Suprapubic skin (tissue), 4 donors: ENCODE data around the gene TARS3.

GRCh38 chr15:100902244-100902972, 16.7 kb upstream of the LRRK1 start:
- PRO-cap, result no peak
- RAMPAGE, long total RNA, 4 experiments, result no peak in any of the 4 experiments

- PRO-cap, result no peak
- RAMPAGE, long total RNA, 4 experiments, result no peak in any of the 4 experiments
These were observed 1.0 kb upstream of the LRRK1 start for GRCh38 chr15:100917872-100918756.

DNA sequence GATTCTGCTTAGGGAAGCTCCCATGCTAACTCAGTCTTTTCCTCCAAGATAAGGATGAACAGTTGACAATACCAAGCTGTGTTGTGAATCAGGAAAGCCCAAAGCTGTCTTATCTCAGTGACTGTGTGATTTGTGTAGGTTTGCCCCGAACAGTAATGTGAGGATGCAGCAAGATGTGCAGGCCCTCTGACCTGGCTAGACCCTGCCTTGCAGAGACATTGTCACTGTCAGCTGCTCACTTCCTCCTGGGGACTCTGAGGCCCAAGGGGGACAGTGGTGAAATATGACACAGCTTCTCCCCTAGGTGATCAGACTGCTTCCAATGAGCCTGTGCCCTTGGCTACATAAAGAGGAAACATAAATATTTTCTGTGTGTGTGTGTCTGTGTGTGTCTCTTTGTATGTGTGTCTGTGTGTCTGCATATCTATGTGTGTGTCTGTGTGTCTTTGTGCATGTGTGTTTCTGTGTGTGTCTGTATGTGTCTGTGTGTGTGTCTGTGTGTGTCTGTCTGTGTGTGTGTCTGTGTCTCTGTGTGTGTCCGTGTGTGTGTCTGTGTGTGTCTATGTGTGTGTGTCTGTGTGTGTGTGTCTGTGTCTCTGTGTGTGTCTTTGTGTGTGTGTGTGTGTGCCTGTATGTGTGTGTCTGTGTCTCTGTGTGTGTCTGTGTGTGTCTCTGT, 21.7 kb downstream of the LRRK1 start:
- PRO-cap, result no peak
- RAMPAGE, long total RNA, 4 experiments, result no peak in any of the 4 experiments

DNA sequence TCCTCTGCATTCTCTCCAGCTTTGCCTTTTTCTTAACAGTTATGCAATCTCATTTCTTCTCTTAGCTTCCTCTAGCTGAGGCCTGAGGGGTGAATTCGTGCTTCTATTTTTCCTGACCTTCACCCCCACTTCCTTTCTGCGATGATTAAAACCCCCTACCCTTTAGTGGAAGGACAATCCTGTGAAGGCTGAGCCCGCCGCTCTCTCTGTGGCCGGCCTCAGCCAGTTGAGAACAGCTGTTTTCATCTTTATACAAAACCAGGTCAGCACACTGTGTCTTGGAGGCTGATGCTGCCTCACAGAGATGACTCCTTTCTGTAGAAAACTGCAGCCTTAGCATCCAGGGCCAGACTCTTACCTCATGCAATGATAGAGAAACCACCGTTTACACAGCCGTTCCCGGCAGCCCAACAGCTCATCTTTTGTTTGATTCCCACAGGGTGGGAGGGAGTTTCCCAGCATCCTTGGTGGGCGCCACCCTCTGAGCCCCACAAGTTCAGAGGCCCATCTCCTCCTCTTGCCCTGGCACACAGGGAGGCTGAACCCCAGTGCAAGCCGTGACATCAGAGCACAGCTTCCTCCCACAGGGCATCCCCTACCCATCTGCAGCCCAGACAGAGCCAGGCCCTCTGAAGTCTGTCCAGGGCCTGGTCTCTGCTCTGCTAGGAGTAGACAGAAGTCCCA, 104.9 kb downstream of the LRRK1 start:
- PRO-cap, result no peak
- RAMPAGE, long total RNA, 4 experiments, result no peak in any of the 4 experiments

GRCh38 chr15:101070399-101071057, 151.4 kb downstream of the LRRK1 start:
- PRO-cap, result no peak
- RAMPAGE, long total RNA, 4 experiments, result no peak in any of the 4 experiments

- PRO-cap, result no peak
- RAMPAGE, long total RNA, 4 experiments, result no peak in any of the 4 experiments
These were observed 166.0 kb downstream of the CHSY1 start for GRCh38 chr15:101085811-101086300.

- PRO-cap, result no peak
- RAMPAGE, long total RNA, 4 experiments, result no peak in any of the 4 experiments
These were observed 63.8 kb upstream of the SNRPA1 start for GRCh38 chr15:101358758-101359355.

- PRO-cap, result no peak
- RAMPAGE, long total RNA, 4 experiments, result no peak in any of the 4 experiments
These were observed 89.7 kb upstream of the SNRPA1 start for GRCh38 chr15:101384638-101385240.

GRCh38 chr15:101439174-101440461, 49.9 kb downstream of the PCSK6 start:
- PRO-cap, result no peak
- RAMPAGE, long total RNA, 4 experiments, result no peak in any of the 4 experiments

DNA sequence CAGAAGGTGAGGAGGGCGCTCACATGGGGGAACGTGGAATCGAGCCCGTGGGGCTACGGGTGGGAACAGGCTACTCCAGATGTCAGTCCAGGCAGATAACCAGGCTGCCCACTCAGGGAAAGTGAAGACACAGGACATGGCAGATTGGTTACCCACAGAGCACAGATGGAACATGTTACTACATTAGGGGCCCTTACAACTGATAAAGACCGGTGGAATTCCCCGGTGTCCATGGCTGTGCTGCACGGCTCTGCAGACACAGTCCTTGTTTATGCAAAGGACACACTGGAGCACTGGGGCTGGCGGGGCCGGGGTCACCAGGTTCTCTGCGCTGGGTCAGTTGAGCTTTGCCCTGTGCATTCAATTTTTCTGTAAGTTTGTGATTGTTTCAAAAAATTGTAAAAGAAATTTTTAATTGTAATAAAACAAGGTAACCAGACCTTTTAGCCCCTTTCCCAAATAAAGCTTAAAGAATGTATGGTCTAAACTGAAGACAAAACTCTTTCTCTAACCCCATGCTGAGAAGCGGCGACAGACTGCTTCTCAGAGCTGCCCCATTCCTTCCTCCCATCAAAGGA, 36.8 kb downstream of the PCSK6 start:
- PRO-cap, result no peak
- RAMPAGE, long total RNA, 4 experiments, result no peak in any of the 4 experiments

- PRO-cap, result no peak
- RAMPAGE, long total RNA, 4 experiments, result no peak in any of the 4 experiments
These were observed 25.4 kb downstream of the PCSK6 start for GRCh38 chr15:101464021-101464615.

GRCh38 chr15:101613232-101613967, 38.8 kb downstream of the TM2D3 start:
- PRO-cap, result no peak
- RAMPAGE, long total RNA, 4 experiments, result no peak in any of the 4 experiments

DNA sequence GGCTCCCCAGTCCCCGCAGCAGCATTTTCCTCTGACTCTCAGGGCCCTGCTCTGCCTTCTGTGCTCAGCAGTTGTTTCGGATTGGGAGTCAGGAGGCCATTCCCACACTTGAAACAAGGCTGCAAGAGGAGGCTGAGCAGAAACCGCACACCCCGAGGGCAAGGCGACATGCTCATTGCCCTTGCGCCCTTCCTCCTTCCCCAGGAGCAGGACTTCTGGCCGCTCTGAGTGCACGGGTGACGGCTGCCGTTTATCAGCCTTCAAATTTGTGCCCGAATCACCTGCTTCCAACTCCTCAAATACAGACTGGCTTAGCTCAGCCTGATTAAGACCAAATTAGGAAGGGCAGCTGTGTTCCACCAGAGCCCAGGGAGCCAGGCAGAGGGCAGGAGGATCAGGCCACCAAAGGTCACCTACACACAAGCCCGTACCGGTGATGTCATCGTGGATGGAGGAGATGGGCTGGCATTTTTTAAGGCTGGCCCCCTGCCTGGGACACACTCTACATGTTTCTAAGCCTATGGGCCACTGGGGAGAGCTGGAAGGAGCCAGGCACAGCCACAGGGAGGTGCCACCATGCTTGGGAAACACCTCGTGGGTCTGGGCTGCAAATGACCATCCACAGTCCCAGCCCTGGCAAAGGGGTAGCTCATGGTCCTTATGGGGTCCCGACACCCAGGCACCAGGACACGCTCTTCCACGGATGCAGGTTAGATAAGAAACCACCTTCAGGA, 38.0 kb downstream of the TM2D3 start:
- PRO-cap, result no peak
- RAMPAGE, long total RNA, 4 experiments, result no peak in any of the 4 experiments

DNA sequence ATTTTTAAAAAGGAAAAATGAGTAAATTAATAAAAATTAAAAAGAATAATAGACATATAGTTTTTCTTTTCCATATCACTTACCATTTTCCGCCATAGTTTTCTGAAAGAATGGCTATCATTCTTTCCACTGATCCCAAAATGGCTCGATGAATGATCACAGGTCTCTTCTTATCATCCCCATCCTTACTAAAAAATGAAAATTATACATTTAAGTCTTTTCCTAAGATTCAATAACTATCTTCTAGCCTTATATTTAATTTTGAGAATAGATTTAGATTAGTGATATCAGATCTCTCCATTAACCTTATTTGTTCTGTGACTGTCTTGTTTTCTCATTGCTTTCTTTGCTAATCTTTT, 9.4 kb upstream of the TM2D3 start:
- PRO-cap, result no peak
- RAMPAGE, long total RNA, 4 experiments, result no peak in any of the 4 experiments

- PRO-cap, result unidirectional peak, minus-strand start at chr15:101724428
- RAMPAGE, long total RNA, 4 experiments, result no peak in any of the 4 experiments
These were observed at the start of gene TARS3 for GRCh38 chr15:101723754-101724953. Gene TARS3, minus strand, starts transcription at chr15:101724473.